A172 (cell line): Measurements from ENCODE around the gene CD70.

GRCh38 chr19:6270978-6271455 lies 8.8 kb downstream of the MLLT1 start:
- RAMPAGE, long total RNA = no peak

DNA sequence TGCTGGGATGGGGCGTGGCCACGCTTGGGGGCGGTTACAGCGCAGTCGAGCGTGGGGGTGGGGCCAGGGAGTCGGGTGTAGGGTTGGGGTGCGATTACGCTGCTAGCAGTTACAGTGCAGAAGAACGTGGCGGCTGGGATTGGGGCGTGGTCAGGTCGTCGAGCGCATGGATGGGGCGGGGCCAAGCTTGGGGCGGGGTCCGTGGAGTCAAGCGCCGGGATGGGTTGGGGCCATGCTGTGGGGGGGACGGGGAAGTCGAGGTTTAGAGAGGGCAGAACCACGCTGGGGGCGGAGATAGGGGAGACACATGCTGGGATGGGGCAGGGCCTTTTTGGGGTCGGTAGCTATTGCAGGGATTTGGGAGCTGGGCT lies 795 bp downstream of the ALKBH7 start:
- RAMPAGE, long total RNA = no peak

GRCh38 chr19:6373775-6374121 lies 1.2 kb downstream of the ALKBH7 start:
- RAMPAGE, long total RNA = no peak

DNA sequence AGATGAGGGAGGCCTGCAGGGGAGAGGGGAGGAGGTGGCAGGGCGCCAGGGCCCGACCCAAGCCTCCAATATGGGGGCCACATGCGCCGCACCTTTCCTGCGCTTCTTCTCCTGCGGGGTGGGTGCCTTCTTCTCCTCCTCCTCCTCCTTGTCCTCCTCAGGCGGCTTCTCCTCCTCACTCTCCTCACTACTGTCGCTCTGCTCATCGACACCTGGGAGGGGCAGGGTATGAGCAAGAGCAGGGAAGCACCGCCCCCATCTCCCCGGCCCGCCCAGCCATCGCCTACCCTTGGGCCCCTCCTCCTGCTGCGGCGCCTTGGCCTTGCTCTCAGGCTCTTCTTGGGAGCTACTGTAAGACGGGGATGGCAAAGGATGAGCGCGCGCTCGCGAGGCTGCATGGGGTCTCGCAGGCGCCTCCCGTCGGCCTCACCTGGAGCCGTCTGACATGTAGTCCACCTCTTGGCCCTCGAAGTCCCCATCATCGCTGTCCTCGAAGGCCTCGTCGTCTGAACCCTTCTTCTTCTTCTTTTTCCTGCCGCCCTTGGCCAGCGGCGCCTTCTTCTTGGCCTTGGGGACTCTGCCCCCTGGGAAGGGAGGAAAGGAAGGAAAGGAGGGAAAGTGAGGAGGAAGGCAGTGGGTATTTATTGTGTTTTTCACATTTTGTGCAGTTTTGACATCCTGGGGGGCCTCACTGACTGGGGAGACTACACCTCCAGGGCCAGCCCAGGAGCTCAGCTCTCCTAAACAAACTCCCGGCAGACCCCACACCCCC lies 5.7 kb upstream of the PSPN start:
- RAMPAGE, long total RNA = no peak

- RAMPAGE, long total RNA = no peak
These were observed 13.0 kb downstream of the KHSRP start for GRCh38 chr19:6411599-6412058.

DNA sequence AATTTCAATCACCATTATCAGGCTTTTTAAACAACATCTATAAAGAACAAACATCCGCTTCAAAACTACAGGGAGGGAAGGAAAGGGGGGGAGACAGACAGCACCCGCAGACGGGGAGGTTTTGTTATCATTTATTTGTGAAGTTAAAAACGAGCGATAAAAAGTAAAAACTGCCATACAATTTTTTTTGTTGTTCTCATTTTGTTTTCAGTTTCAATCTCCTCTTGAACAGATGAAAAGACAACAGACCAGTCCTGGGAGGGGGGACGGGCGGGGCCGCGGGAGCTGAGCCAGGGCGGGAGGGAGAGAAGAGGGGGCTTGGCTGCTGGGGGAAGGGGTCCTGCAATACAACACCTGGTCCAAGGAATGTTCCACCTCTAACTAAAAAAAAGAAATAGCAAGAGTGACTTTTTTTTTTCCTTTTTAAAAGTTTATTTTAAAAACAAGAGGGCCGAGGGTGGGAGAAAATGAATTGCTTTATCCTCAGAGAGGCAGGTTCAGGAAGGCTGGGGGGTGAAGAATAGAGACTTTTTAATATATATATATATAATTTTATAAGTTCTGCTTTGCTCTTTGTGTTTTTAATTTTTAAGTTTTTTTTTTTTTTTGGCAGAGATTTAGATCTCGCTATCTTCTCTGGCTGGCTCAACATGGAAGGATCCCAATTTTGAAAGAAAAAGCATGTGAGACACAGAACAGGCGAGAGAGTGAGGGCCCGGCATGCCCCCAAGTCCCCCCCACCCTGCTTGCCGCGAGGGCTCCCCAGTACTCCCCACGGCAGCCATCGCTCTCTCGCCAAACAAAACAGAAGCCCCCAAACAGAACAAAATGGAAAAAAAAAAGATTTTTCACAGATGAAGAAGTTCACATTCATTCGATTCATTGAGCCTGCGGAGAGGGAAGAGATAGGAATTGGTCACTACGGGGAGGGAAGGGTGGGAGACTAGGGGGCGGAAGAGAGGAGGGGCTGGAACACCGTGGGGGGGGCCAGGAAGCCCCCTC lies 11.1 kb downstream of the KHSRP start:
- RAMPAGE, long total RNA = no peak

DNA sequence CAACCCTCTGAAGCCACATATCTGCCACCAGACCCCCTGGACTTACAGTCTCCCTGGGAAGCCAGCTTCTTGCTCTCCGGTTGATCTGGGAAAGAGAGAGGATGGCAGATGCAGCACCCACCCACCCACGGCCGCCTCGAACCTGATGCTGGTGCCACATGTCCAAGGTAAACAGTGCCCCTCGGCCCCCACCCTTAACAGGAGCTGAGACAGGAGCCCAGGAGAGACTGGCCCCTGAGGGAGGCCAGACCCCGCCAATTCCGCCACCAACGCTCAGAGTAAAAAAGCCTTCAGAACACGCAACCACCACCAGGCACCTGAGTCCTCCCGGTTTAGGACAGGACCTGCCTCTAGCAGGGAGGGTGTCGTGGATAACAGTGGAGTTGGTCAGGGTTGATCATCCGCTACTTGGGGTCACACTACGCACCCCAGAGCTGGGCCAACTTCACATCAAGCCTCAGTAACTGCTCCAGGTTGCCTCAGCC lies 3.0 kb downstream of the KHSRP start:
- RAMPAGE, long total RNA = no peak

- RAMPAGE, long total RNA = no peak
These were observed 8.3 kb upstream of the SLC25A41 start for GRCh38 chr19:6441754-6442396.

- RAMPAGE, long total RNA = start-site peak on the minus strand at chr19:6591119-6591156, 33 and 98 reads in 2 replicates
These were observed at the start of gene CD70 for GRCh38 chr19:6590591-6591421. TSS of gene CD70 (minus strand) at chr19:6591150.

- RAMPAGE, long total RNA = no peak
These were observed 4.9 kb upstream of the TNFSF14 start for GRCh38 chr19:6674687-6675412.

DNA sequence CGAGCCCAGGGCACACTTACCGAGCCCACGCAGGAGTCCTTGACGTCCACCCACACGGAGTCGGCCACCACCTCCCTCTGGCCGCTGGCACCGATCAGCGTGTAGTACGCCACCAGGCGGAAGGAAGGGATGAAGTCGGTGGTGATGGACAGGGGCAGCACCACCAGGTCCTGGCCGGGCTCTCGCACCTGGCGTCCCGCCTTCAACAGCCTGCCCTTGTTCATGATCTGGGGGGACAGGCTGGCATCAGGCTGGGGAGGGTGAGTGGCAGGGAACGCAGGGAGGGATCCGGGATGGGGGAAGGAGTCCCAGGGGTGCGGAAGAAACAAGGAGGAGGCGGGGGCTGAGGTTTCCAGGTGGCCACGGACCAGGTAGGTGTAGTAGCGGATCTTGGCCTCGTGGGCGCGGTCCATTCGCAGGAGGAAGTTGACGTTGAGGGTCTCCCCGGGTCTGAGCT lies 9.8 kb downstream of the C3 start:
- RAMPAGE, long total RNA = no peak

GRCh38 chr19:6745864-6746758 lies 6.6 kb downstream of the TRIP10 start:
- RAMPAGE, long total RNA = no peak

DNA sequence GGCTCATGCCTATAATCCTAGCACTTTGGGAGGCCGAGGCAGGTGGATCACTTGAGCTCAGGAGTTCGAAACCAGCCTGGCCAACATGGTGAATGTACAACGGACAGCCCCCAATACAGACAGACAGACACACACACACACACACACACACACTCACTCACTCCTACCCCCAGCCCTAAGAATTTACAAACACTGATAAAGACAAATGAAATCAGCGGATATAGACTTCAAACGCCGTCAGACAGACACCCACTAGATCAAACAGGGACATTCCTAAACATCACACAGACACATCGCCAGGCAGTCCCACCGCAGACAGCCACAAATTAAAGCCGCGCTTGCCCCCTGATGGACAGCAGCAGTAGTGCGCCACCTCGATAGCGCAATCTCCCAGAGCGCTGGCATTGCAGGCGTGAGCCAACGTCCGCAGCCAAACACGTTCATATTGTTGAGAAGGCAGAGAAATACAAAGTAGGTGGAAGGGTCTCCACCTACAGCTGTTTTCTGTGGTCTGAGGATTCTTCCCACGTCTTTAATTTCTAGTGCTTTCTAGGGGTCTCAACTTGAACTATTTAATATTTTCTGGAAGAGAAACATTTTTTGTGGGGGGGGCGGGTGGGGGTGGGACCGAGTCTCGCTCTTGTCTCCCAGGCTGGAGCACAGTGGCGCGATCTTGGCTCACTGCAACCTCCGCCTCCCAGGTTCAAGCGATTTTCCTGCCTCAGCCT lies 24.6 kb upstream of the ADGRE1 start:
- RAMPAGE, long total RNA = no peak

DNA sequence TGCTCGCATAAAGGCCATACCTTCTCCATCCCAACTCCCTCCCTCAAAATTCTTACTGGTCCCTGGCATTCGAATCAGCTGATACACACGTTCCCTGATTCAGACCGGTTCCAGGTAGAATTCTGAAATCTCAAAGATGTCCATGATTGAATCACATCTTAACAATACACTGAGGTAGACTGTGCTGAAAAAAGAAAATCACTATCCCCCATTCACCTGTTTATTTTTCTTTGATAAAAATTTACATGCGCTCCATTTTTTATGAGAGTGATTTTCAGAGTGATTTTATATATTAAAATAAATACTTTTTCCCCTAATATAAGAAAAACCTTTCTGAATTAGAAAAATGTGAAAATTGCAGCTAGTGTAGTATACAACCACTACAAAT lies 45.0 kb downstream of the ZNF557 start:
- RAMPAGE, long total RNA = no peak

DNA sequence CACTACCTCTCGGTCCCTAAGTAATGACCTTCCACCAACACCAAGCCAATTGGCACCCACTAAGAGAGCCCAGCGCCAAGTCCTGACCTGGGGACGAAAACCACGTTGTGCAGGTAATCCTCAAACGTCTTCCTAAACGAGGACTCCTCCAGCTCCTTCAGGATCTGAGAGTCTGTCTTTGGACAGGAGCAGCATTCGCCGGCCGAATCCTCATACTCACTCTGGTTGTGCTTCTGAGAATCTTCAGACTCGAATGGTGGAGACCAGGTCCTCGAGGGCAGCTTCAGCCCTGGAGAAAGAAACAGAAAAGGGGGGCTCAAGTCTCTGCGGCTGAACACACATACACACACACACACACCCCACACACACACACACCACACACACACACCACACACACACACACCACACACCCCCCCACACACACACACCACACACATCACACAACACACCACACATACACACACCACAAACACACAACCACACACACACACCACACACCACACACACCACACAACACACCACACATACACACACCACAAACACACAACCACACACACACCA lies 83.2 kb downstream of the ZNF557 start:
- RAMPAGE, long total RNA = no peak

DNA sequence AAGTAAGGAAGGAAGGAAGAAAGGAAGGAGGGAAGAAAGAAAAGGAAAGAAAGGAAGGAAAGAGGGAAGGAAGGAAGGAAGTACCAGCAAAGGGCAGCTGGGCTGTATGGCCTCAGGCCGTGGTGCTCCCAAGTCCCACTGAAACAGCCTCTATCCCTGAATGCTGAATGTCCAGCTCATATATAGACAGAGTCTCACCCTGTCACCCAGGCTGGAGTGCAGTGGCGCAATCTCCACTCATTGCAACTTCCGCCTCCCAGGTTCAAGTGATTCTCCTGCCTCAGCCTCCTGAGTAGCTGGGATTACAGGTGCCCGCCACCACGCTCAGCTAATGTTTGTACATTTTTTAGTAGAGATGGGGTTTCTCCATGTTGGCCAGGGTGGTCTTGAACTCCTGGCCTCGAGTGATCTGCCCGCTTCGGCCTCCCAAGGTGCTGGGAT lies 36.5 kb downstream of the INSR start:
- RAMPAGE, long total RNA = no peak

DNA sequence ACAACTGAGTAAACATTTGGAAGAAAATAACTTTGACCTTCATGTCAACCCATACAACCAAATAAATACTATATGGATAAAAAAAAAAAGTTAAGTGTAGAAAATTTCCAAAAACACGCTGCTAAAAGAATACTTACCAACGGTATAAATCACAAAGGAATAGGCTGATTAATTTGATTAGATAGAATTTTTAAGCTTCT lies 18.4 kb upstream of the ARHGEF18 start:
- RAMPAGE, long total RNA = no peak

DNA sequence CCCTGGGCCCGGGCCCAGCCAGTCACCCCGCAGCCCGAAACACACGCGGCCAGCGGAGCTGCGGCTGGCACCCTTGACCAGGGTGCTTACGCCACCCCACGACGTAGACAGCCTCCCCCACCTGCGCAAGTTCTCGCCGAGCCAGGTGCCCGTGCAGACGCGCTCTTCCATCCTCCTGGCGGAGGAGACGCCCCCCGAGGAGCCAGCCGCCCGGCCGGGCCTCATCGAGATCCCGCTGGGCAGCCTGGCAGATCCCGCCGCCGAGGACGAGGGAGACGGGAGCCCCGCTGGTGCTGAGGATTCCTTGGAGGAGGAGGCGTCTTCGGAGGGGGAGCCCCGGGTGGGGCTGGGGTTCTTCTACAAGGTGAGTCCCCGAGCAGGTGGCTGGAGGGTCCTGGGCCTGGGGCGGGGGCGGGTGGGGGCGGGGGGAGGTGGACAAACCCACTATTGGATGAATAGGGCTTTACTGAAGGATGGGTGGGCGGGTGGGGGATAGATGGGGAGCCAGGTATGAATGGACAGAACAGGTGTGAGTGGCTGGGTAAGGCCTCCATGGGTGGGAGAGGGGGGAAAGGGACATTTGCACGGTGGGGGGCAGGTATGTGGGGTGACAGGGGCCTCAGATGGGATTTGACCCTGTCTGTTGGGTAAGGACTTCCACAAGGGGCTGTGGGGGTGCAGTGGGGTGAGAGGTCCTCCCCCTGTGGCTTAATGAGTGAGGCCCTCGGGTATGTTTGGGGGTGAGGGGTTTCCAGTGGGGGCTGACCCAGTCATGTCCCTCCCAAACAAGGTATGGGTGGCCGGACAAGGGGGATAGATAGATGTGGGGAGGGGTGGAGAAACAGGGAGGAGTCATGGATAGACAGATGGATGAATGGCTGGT lies 16.3 kb downstream of the XAB2 start:
- RAMPAGE, long total RNA = no peak

DNA sequence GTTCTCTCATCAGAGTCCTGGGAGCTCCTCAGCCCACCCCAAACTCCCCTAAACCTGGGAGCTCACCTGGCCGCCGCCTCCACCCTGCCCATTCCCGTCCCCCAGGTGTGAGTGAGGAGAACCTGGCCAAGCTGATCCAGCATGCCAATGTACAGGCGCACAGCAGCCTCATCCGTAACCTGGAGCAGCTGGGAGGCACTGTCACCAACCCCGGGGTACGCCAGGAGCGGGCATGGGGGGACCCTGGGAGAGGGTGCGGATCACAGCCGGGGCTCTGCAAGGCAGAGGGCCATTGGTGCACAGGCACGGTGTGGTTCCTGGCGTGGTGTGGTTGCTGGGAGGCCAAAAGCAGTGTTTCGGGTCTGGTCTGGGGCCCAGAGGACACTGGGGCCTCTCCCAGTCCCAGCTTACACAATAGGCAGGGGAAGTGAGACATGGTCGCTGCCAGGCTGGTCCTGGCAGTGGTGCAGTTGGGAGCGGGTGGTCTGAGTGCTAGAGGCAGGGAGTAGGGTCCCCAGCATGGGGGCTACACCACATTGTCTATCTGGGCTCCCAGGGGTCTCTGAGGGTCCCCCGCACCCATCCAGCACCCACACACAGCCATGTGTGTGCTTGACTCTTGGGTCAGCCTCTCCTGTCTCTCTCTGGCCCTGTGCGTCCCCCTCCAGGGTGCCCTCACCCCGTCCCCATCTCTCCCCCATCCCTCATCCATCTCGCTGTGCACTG lies 8.3 kb downstream of the STXBP2 start:
- RAMPAGE, long total RNA = no peak

DNA sequence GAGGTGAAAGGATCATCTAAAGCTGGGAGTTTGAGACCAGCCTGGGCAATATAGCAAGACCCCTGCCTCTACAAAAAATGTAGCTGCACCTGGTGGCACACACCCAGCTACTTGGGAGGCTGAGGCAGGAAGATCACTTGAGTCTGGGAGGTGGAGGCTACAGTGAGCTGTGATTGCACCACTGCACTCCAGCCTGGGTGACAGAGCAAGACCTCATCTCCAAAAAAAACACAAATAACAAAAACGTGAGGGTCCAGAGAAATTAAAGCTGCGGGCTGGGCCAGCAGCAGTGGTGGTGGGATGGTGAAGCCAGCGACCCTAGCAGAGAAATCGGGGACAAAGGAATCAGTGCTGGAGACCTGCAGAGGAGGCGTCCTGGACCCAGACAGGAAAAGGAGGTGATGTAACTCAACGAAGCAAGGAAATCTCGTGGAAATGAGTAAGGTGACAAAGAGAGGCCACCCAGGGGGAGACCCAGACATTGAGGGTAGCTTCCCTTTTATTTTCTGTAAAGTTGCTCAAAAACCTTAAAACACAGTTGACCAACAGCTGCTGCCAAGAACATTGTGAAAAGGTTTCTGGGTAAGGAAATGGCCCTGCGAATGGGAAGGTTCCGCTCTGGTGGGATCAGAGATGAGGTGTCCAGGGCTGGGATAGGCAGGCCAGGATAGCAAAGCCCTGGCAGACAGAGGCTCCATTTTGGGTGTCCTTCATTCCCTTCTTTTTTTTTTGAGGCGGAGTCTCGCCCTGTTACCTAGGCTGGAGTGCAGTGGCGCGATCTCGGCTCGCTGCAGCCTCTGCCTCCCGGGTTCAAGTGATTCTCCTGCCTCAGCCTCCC lies 13.3 kb upstream of the RETN start:
- RAMPAGE, long total RNA = no peak